BJ (cell line): ENCODE results near the genes UGT8 and METTL14.

DNA sequence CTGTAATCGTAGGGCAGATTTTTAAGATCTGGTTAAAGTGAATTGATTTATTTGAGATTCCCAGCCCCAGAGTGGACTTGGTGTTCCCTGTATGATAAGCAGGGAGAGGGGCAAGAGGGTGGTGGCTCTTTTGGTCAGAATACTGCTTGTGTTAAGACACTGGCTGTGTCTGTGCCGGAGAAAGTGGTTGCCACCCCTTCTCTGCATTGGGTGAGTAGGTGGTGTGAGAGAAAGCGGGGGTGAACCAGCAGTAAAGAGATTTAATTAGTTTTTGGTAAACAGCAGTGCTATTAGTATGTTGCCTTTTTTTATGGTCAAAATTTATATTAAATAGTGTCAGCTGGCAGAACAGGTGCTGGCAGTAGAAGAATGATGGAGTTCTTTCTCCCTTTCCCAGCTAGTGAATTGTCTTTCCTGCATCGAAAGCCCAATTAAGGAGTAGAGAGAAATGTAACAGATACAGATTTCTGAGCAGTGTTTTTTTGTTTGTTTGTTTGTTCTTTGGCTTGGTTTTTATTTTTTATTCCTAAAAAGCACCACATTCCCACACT, 181.6 kb downstream of the LARP7 start:
- CAGE, long polyA plus RNA = no peak
- RRBS = no CpG with 5 or more reads among the region's 4 CpGs

- CAGE, long polyA plus RNA = no peak
- RRBS = no CpG with 5 or more reads among the region's 4 CpGs
These were observed 244.3 kb downstream of the ANK2 start for GRCh38 chr4:113293656-113294163.

- CAGE, long polyA plus RNA = no peak
- RRBS = no CpG with 5 or more reads among the region's 6 CpGs
These were observed 303.6 kb downstream of the ANK2 start for GRCh38 chr4:113352864-113353716.

DNA sequence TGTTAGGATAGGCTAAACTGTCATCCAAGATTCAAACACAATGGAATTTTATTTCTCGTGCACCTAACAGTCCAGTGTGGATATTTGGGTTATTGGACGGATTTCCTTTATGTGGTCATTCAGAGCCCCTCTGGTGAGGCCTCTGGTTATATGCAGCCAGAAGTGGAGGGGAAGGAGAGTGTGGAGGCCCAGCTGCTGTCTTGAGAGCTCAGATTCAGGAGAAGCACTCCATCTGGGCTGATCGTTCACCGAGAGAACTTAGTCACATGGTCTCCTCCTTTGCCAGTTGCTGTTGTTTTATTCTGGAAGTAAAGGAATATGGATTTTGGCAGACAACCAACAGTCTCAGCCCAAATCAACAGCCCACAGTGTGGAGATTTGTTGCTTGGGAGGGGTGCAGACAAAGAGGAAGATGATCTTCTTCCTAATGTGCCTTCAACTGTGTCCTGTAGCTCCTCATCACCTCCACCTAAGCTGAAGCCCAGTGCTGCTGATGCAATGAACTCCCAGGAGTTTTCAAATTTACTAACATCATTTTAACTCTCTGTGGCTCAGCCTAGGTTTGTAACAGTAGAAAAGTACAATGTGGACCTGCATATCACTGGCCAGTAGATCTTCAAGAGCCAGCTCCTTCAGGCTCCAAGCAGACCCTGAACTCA, 355.4 kb downstream of the ANK2 start:
- CAGE, long polyA plus RNA = no peak
- RRBS = no CpG with 5 or more reads among the region's 4 CpGs

DNA sequence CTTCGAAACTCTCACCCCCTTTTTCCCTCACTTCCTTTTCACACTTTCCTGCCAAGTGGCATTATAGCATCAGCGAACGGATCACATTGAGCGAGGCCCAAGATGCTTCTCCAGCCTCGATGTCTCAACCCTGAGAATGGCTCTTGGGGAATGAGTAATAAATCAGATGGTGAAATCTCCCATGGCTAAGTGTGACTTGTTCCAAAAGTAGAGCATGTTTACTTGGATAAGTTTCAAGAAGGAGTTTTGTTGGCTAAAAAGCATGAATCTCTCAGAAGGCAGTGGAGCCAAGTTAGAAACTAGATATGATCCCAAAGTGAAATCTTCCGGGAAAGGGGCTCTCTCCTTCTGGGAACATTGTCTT, 316.3 kb downstream of the CAMK2D start:
- CAGE, long polyA plus RNA = no peak
- RRBS = no CpG with 5 or more reads among the region's 6 CpGs

- CAGE, long polyA plus RNA = no peak
- RRBS = no CpG with 5 or more reads among the region's 11 CpGs
These were observed 293.2 kb downstream of the CAMK2D start for GRCh38 chr4:113468003-113469082.

DNA sequence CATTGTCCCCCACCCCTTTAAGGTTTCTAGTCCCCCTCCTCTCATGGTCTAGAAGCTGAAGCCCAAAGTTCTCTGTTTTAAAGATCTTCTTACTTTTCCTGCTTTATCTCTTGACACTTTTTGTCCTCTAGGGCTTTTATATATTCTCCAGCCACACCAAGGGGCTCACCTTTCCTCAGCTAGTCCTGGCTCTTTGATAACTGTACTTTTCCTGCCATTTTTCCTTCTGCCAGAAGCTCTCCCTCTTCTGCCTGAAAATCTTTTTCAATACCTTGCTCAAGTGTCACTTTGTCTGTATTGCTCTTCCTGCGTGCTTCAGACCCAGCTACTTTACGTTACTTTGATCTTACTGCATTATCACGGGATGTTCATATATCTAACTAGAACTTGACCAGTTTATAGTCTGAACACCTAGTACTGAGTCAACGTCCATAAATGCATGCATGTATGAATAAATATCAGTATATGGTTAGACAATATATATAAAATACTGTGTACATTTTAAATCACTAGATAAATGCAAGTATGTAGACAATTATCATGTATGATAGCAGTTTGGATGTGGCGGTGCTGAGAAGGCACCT, 289.7 kb downstream of the CAMK2D start:
- CAGE, long polyA plus RNA = no peak
- RRBS = no CpG with 5 or more reads among the region's 5 CpGs

DNA sequence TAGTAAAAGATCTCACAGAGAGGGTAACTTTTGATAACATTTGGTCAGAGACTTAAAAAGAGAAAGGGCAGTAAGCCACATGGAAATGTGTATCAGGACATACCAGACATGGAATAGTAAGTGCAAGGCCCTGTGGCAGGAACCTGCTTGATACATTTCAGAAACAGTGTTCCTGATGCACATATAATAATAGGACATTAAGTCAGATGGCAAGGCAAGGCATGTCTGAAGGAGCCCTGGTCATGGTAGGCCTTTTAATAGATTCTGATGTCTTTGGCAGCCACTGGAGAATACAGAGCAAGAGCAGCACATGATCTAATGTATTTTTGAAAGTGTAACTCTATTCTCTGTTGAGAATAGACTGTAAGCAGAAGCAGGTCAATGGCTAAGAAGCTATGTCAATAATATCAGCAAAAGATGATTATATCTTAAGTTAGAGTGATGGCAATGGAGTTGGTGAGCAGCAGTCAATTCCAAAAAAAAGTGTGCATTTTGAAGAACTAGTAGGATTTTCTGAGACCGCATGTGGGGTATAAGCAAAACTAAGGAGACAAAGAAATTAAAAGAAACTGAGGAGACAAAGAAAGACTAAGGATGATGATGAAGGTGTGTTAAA, 279.6 kb downstream of the CAMK2D start:
- CAGE, long polyA plus RNA = no peak
- RRBS = no CpG with 5 or more reads among the region's 1 CpG

DNA sequence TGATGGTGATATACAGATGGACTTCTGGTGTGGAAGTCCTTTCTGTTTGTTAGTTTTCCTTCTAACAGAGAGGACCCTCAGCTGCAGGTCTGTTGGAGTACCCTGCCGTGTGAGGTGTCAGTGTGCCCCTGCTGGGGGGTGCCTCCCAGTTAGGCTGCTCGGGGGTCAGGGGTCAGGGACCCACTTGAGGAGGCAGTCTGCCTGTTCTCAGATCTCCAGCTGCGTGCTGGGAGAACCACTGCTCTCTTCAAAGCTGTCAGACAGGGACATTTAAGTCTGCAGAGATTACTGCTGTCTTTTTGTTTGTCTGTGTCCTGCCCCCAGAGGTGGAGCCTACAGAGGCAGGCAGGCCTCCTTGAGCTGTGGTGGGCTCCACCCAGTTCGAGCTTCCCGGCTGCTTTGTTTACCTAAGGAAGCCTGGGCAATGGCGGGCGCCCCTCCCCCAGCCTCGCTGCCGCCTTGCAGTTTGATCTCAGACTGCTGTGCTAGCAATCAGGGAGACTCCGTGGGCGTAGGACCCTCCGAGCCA, 267.2 kb downstream of the CAMK2D start:
- CAGE, long polyA plus RNA = no peak
- RRBS = no CpG with 5 or more reads among the region's 12 CpGs

DNA sequence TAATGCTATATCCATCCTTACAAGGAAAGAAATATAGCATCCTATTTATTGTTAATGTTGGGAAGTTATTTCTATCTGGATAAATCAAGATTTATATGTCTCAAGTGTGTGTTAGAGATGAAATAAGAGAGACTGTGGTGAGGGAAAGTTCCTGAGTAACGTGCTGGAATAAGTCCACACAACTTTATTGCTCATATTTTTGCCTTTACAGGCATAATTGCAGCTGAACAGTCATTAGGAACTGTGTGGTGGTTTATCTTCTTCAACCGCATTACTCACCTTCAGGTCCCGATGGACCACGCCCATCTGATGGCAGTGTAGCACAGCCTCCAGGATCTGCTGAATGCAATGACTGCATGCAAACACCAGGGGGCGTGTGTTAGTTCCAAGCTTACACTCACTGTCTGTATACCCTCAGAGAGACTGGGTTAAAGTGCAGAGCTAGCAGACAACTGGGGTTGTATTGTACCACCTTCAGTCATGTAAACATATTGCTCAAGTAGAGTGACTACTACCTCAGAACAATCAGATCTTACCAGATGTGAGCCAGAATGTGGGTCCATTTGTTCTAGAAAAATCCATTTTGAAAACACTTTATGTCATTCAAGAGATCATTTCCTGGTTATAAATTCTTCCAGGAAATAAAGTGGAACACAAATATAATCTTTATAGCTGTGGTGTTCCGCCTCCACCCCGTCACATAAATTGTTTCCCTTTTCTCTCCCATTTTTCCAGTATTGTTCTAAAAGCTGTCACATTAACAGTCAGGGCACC, 214.0 kb downstream of the CAMK2D start:
- CAGE, long polyA plus RNA = no peak
- RRBS = no CpG with 5 or more reads among the region's 7 CpGs

- CAGE, long polyA plus RNA = no peak
- RRBS = no CpG with 5 or more reads among the region's 11 CpGs
These were observed 77.5 kb downstream of the ARSJ start for GRCh38 chr4:113901737-113902623.

- CAGE, long polyA plus RNA = no peak
- RRBS = 89% methylated on average over 2 of the region's 25 CpGs
These were observed 117.0 kb upstream of the UGT8 start for GRCh38 chr4:114481436-114482154.

GRCh38 chr4:114598220-114599218, at the start of gene UGT8:
TSS of gene UGT8 (plus strand) at chr4:114598807.
- CAGE, long polyA plus RNA = no peak
- RRBS = 2% methylated on average over 8 of the region's 85 CpGs

DNA sequence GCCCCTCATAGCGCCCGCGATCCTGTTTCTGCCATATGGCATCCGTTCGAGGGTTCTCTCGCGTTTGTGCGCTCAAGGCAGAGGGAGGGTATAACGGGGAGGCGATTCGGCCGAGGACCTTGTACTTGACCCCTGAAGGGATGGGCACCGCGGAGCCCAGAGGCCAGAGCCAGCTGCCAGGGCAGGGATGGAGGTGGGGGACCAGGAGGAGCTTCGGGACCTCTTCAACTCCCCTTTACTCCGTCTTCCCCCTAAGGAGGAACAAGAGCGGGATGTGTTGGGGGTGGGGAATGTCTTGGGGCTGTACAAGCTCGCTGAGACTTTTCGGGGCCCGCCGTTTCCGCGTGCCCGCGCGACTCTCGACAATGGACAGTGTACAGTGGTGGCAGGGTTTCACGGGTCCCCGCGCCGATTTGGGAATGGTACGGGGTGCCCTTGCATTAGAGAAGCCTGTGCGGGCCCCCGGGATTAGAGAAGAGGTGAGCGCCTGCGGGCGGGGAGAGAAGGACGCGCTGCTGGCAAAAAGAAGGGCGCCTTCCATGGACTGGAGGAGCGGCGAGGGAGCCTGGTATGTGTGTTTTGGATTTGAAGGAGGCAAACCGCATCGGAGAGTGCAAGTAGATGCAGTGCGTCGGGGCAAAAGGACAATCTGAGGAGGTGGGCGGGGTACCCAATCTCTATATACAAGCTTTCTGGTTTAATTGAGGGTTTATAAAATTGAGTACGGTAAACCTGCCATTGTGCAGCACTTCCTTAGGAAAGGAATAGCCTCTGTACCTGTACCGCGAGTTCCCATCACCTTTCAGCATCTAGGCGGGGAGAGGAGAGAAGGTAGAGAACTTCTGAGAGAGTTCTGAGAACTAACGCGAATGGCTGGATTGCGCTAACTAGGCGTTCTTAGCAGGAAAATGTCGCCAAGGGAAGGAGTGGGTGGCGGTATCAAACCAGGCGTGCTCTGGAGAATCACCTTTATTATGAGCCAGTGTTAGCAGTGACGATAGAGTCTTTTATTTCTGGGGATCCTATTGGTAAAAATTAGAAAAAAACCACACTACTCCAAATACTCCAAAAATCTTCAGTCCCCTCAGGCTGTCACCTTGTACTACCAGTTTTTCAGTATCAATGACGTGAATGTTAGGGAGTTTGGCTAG, 987 bp downstream of the UGT8 start:
- CAGE, long polyA plus RNA = no peak
- RRBS = no CpG with 5 or more reads among the region's 60 CpGs

GRCh38 chr4:115178742-115179293, 65.4 kb upstream of the NDST4 start:
- CAGE, long polyA plus RNA = no peak
- RRBS = no CpG with 5 or more reads among the region's 13 CpGs

DNA sequence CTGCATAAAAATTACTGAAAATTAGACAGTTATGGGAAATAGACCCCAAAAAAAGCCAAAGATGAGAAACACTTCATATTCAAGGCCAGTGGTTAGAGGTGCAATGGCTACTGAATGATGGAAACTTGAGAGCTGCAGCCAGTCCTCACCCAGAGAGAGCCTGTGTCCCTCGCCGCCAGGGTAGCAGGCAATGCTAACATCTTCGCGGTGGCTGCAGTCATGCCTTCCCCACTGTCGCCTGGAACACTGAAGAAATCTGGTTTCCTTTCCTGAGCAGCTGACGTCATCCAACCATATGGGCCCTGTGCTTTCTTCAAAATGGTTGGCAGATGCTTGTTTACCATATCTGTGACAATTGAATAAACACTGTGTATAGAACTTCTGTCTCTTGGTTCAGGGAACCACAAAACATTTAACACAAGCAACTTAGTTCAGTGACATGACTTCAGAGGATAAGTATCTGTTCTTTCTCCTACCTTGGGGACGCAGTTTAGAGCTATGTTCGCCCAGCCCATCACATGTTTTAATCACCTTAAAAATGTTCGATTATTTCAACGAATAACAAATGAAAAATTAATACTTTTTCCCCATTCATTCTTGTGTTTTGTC, 39.6 kb downstream of the PRSS12 start:
- CAGE, long polyA plus RNA = no peak
- RRBS = no CpG with 5 or more reads among the region's 10 CpGs

GRCh38 chr4:118586191-118587004, 98.8 kb upstream of the METTL14 start:
- CAGE, long polyA plus RNA = no peak
- RRBS = no CpG with 5 or more reads among the region's 13 CpGs

DNA sequence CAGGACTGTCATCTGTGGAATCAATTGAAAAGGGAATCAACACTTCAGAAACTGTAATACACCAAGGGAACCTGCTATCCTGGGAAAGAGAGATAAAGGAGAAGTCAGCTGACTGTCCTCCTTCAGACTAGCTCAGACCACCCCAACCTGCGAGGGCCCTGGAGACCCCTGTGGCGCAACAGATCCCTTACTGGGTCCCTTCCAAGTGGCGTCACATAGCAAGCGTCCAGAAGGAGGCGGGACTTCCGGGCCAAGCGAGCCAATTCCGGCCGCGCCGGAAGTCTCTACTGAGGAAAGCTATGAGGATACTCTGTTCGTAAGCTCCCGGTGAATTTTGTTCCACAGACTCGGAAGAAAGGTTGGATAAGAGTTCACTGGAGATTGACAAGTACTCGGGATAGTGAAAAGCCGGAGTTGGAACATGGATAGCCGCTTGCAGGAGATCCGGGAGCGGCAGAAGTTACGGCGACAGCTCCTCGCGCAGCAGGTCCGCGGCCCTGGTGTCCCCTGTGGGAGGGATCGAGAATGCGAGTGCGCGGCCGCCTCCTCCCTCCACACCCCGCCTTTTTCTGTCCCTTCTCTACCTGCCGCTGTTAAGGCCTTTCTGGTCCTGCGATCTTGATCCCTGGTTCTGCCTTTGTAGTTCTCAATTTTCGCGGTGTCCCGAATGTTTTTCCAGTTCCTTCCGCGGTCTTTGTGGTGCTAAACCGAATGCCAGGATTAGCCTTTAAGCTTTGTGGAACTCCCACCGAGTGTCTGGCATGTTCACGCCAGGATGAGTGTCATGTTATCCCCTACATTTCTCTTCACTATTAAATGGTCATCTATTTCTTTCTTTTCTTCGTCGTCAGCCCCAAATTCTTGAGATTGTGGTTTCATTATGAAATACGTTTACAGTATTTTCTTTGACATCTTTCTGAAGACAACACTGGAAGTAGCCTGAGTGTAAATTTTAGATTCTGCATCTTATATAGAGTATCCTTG, at the start of gene METTL14:
Gene METTL14 (plus strand): TSS at position 279 of the 984 bp plus-strand sequence.
- CAGE, long polyA plus RNA = start-site peak on the plus strand centred at position 299 of the sequence, 65 bp wide, 4,455 and 3,472 reads in 2 replicates
- RRBS = under 1% methylated on average over 3 of the region's 44 CpGs

GRCh38 chr4:118748822-118749328, 63.7 kb downstream of the METTL14 start:
- CAGE, long polyA plus RNA = no peak
- RRBS = no CpG with 5 or more reads among the region's 2 CpGs

- CAGE, long polyA plus RNA = no peak
- RRBS = no CpG with 5 or more reads among the region's 1 CpG
These were observed 52.5 kb downstream of the SYNPO2 start for GRCh38 chr4:118941146-118941461.